SJCRH30 (cell line): ENCODE measurements around the genes DPYD, SASS6 and CDC14A.

DNA sequence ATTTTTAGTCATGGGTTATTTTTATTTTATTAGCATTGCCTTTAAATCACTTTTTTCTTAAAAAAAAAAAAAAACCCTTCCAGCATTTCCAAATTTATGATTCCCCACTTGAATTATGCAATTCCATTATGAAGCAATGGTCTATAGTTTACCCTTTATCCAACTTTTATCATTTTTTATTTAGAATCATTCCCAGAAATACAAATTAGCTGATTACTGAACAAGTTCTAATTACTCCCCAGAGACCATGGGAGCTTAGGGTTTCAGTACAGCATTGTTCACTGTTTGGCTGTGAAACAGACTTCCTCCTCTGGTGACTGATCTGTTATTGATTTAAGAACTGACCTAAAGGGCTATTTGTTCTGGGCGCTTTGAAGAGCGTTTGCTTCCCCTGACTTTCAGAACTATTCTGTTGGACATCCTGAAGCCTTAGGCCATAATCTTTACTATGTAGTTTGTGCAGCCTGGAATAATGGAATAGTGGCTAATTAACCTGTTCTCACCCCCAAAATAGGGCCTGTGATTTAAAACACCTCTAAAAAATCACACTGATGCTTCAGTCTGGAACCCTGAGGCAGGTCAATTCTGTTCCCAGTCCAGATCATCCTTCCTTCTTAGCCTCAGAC lies 58.8 kb downstream of the ALG14 start:
- RAMPAGE, long total RNA = no peak

DNA sequence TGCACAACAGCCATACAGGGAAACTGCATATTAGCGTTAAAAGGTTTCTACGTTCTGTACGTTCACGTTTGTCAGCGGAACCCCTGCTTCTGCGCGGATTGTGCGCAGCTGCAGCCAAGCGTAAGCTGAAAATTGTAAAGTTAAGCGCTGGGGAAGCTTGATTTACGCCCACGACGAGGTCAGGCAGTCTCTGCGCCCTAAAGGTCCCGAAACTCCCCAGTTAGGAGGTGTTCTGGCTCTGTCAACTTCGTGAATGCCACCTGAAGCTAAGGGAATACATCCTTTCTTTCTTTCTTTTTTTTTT lies 337 bp upstream of the ALG14 start:
- RAMPAGE, long total RNA = no peak

- RAMPAGE, long total RNA = no peak
Observed at GRCh38 chr1:95232591-95233166, 1.3 kb upstream of the RWDD3 start.

GRCh38 chr1:95625314-95625589 lies 391.2 kb downstream of the RWDD3 start:
- RAMPAGE, long total RNA = no peak

GRCh38 chr1:97169706-97170174 lies 448.2 kb downstream of the PTBP2 start:
- RAMPAGE, long total RNA = no peak

GRCh38 chr1:97277704-97278457 lies 556.3 kb downstream of the PTBP2 start:
- RAMPAGE, long total RNA = no peak

DNA sequence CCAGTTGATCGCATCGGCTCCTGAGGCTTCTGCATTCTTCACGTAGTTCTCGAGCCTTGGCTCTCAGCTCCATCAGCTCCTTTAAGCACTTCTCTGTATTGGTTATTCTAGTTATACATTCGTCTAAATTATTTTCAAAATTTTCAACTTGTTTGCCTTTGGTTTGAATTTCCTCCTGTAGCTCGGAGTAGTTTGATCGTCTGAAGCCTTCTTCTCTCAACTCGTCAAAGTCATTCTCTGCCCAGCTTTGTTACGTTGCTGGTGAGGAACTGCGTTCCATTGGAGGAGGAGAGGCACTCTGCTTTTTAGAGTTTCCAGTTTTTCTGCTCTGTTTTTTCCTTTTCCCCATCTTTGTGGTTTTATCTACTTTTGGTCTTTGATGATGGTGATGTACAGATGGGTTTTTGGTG lies 565.1 kb downstream of the PTBP2 start:
- RAMPAGE, long total RNA = no peak

- RAMPAGE, long total RNA = no peak
Observed at GRCh38 chr1:97920750-97921776, at the start of gene DPYD. Gene DPYD (minus strand): TSS chr1:97921034.

- RAMPAGE, long total RNA = no peak
Observed at GRCh38 chr1:98034325-98034958, 113.6 kb upstream of the DPYD start.

DNA sequence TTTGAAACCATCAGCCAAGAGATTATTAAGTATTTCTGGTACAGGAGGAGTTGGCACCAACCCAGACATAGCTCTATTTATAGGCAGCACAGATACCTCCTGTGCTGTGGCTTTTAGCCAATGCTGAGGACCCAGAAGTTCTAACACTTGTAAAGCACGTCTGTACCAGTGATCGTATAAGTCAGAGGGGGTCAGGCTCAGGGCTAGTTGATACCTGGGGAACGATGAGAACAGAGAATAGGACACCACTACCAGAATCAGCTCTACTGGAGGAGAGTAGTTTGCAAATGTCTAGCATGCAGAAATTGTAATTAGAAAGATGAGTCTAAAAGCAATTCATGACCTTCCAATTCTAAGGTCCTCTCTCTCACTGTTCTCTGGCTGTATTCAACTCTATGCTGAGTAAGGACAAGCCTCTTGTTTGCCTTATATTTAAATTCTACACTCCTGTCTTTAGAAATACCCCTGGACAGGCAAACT lies 96.8 kb upstream of the PALMD start:
- RAMPAGE, long total RNA = no peak

DNA sequence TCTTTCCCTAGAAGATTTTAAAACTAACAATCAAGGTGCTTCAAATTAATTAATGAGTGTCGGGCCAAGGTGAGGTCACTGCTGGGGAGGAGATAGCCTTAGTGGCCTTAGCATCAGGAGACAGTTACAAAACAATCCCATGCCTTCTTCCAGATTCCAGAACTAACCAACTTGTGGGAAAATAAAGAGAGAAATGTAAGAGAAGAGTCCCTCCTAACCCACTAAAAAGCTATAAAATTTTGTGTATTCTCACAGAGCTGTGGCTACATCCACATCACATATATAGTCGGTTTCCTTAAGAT lies 83.0 kb upstream of the PALMD start:
- RAMPAGE, long total RNA = no peak

- RAMPAGE, long total RNA = no peak
Observed at GRCh38 chr1:99765962-99766222, 543 bp downstream of the FRRS1 start.

DNA sequence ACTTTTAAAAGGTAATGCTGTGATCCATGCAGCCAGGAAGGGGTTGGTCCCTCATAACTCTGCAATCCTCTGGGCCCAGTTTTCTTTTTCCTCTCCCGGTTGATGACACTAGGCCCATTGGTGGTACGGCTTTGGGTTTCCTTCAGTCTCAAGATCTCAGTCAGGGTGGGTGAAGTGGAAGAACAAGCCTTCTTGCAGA lies 544 bp upstream of the SLC35A3 start:
- RAMPAGE, long total RNA = no peak

DNA sequence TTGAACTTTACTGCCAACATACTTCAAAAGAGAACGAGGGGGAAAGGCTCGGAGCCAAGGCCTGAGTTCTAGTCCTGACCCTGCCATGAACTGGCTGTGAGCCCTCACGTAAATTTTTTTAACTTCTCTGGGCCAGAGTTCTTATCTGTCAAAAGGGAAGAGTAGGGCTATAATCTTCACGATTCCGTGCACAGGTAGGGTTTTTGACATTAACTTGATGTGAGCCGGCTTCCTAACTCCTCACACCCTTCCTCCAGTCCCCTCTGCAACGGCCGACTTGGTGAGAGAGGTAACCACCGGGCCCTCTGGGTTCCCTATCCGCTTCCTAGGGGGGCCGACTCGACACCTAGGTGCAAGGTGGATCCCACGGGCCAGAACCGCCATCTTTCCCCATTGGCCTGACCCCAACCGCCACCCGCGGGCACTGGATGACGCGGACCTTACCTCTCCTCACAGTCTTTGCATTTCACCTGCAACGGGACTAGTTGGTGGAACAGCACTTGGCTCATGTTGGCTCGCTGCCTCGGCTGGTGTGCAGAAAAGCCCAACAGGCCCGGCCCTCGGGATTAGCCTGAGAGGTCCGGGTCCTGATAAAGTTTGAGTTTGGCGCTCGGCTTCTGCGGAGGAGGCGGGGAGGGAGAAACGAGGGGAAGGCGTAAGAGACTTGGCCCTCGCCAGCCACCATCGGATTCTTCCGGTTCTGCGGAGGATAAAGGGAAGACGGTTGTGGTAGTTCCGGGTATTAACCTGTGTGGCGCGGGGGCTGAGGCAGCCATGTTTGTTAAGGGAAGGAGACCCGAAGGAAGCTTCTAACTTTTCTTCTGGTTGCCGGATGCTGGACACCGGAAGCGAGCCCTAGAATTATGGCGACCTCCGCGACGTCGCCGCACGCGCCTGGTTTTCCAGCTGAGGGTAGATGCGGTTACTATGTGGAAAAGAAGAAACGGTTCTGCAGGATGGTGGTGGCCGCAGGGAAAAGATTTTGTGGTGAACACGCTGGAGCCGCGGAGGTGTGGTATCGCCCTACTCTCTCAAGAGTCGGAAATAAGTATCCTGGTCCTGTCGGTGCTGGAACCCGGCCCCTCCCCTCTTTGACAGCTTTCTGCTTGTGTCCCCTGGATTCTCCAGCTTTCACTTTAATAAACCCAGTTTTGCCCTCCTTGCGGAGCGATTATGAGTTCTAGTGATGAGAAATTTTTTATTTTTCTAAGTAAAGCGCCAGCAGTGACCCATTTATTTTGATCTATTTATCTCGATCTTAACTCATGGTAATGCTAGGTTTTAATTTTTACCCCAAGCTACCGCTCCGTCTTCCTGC lies at the start of gene SASS6:
TSS of gene SASS6 (minus strand) at position 625 of the 1,318 bp plus-strand sequence.
- RAMPAGE, long total RNA = no peak

- RAMPAGE, long total RNA = no peak
Observed at GRCh38 chr1:100217819-100218194, 31.8 kb downstream of the DBT start.

DNA sequence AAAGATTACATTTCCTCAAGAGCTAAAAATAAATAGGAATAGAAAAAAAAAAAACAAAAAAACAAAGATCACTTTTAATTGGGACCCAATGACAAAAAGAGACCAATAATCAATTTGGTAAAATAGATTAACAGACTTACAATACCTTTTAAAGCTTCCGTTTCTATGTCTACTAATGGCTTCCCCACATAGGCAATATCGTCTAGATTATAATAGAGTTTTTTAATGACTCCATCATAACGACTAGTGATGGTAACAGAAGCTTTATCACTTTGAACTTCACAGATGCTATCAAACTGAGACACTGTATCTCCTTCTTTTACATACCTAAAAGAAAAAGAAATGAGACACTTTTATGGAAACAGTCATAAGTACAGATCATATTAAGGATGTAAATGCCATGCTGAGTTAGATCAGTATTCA lies 19.0 kb downstream of the DBT start:
- RAMPAGE, long total RNA = no peak

DNA sequence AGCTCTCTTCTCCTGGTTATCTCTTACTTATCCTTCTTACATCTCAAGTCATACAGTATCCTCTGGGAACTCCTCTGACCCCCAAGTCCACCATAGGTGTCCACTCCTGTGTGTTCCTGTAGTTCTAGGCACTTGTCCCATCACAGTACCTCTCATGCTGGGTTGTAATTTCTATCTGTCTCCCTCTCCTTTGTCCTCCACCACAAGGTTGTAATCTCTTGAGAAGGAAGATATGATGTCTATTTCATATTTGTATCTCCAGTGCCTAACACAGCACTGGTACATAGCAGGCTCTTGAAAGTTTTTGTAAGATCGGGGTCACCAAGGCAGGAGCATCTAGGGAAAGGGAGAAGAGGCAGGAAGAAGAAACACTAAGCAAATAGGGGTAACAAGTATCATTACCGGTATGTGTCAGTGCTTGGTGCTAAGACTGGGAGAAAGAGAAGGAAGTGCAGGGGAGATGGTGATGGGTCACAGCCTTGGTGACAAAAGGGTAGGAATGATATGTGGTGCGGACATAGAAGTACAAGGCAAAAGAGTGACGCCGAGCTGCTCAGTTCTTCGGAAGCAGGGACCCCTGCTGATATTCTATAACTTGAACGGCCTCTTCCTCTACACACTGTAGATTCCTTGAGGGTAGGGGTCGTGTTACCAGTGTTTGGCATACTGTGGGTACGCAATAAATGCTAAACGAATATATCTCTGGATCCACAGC lies 727 bp downstream of the DBT start:
- RAMPAGE, long total RNA = no peak

- RAMPAGE, long total RNA = no peak
Observed at GRCh38 chr1:100352235-100353019, at the start of gene CDC14A. Gene CDC14A (plus strand): TSS chr1:100352506.

- RAMPAGE, long total RNA = no peak
Observed at GRCh38 chr1:100362676-100363839, 10.8 kb downstream of the CDC14A start.

DNA sequence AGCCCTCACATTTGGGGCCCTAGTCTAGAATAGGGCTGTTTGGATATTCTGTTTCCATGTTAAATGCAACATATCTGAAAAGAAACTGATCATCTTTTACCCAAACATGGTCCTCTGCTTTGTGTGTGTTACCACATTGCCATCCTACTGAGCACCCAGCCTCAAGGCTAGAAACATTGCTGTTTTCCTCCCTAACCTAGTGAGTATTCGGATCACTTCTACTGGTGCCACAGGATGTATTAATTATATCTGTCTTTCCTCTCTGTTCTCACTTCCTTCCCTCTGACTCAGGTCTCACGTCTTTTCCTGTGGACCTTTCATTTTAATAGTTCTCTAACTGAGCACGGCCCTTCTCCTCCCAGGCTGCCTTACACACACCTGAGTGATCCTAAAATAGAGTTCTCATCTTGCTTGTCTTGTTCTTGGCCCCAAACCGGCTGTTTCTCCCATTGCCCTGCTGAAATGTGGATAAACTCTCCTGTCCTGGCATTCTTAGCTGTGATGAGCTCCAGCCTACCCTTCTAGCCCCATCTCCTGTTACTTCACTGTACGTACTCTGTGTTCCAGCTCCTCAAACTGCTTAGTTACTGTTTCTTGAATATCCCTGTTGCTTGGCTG lies 91.8 kb downstream of the CDC14A start:
- RAMPAGE, long total RNA = no peak